HEK293 (cell line): Measurements from ENCODE around the gene GPR37L1.

DNA sequence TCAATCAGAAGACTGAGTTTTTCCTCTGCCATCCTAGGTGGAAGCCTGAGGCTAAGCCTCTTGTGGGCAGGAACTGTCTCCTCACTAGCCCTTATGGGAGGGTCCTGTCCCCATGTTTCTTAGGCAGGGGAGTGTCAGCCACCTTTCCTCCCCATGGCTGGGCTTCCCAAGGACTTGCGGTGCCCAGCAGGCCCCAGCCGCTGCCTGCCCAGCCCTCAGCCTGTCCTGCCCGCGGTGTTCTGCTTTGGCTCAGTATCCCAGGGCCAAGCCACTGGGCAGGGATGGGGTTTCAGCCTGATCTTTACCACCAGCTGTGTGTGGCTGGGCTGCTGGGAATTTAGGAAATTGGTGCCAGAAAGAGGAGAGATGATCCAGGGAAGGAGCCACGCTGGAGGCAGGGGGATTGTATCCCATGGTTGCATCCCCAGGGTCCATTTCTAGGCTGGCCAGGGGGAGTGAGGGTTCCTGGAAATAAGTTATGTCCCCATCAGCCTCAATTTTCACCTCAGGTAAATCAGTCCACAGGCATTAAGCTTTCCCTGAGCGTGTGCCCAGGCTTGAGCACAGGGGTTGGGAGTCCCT lies 6.9 kb upstream of the IGFN1 start:
- PRO-cap = no peak
- RRBS, 2 experiments = no CpG with 5 or more reads among the region's 6 CpGs

- PRO-cap = no peak
- RRBS, 2 experiments = no CpG with 5 or more reads among the region's 14 CpGs
Observed at GRCh38 chr1:201309277-201309969, 26.1 kb downstream of the PKP1 start.

DNA sequence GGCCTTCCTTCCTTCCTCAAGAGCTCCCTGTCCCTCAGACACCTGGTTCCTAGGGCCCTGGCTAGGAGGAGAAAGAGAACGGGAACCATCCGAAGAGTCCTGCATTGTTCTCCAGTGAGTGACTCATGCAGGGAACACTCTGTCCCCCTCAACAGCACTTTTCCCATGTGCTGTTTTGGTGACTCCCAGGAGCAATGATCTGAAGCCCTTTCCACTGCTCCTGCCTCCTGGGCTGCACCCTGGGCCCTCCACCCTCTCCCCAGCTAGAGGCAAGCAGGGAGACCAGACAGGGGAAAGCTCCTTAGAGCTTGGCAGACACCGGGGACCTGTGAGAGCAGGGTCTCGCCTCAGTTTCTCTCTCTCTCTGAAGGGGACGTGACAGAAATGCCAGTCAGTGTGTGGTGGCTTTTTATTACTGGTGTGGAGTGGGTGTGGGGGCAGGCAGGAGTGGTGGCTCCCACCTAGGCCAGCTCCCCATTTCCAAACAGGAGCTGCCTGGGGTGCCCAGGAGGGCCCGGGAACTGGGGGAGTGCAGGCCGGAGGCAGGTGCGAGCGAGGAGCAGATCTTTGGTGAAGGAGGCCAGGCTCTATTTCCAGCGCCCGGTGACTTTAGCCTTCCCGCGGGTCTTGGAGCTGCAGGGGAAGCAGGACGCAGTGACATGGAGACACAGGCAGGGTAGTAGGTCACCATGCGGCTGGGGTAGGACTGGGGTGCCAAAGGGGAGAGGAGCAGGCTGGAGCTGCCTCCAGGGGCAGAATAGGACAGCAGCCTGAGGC lies 18.7 kb downstream of the TNNT2 start:
- PRO-cap = no peak
- RRBS, 2 experiments = 88 to 93% methylated on average over 5 of the region's 15 CpGs

- PRO-cap = no peak
- RRBS, 2 experiments = no CpG with 5 or more reads among the region's 5 CpGs
Observed at GRCh38 chr1:201382430-201382846, 5.0 kb upstream of the TNNT2 start.

DNA sequence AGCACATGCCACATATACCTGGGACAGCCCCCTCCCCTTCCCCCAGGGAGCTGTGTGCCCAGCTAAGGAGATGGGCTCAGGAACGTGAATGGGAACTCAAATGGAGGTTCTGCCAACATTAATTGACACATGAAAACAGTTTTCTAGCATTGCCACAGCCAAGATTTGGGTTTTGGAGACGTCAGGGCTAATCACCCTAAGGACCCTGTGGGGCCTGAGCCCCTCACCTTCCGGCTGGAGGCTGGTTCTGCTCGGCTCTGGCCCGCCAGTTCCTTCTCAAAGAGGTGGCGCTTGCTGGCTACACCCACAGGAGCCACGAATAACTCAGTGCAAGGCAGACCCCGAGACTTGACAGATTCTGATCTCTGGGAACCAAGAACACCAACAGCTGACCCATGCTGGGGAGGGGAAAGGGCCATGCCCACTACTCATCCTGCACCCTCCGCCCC lies 5.4 kb upstream of the TNNT2 start:
- PRO-cap = no peak
- RRBS, 2 experiments = no CpG with 5 or more reads among the region's 9 CpGs

DNA sequence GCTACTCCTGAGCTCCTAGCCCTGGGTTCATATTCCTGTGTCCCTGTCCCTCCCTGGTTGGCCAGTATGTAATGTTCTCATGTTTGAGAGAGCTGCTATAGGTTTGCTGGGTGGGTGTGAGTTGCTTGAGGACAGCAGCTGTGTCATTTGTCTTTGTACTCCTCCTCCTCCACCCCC lies 6.4 kb upstream of the TNNT2 start:
- PRO-cap = no peak

DNA sequence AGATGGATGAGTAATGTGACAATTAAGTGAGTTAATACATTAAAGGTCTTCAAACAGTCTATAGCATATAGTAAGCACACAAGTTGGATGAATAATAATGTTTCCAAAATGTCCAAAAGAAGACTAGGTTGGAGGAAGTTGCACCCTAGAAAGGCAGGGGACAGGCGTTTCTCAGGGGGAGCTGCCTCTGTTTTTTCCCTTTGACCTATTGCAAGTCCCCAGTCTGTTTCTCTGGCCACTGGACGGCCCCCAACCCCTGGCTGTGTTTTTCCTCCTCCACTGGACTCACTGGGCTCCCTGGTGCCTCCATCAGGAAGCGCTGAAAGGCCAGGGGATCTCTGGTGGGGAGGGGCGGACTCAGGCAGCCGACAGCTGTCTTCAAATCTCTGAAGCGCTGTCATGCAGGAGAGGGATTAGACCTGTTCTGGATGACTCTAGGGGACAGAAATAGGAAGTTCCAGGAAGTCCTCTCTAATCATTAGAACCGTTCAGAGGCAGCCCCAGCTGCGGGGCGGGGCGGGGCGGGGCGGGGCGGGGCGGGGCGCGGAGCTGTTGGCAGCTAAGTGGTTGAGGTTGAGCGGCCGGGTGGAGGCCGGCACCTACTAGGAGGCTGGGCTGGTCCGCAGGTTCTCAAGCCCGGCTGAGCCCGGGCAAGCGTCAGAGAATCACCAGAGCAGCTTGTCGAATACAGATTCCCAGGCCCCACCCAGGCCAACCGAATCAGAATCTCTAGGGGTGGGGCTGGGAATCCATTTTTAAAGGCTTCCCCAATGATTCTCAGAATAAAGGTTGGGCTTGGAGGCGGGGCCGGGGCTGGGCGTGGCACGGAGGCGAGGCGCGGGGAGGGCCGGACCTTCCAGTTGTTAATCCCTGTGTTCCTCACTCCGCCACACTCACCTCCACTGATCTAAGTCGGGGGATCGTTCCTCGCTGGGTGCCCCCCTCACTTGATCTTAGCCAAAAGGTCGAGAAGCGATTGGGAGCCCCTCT lies 11.3 kb upstream of the PHLDA3 start:
- PRO-cap = bidirectional peak, plus-strand start at position 633 of the sequence, minus-strand start at position 448 of the sequence; unidirectional peak, plus-strand start at position 863 of the sequence
- RRBS, 2 experiments = 3 to 6% methylated on average over 10 of the region's 39 CpGs

DNA sequence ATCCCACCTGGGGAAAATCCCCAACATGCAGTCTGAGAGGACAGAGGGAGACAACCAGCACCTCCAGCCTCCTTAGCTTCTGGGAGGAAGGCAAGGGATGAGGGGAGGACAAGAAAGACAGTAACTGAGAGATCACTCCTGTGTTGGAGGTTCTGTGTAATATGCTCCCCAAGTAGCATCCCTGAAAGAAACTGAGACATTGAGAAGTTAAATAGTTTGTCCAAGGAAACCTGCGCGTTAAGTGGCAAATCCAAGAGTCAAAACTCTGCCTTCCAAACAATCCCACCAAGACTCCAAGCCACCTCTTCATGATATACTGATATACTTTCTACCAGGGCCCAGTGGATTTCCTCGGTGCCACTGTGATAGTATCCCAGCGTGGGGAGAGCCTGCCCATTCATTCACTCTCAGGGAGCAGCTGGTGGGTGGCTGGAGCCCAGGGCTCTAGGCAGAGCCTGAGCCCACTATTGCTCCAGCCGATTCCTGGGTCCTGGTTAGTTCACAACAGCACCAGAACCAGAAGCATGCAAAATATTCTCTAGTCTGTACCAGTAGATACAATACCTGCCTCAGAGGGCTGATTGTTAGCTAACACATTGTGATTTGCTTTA lies 972 bp downstream of the CSRP1 start:
- PRO-cap = no peak
- RRBS, 2 experiments = no CpG with 5 or more reads among the region's 5 CpGs

- PRO-cap = no peak
- RRBS, 2 experiments = no CpG with 5 or more reads among the region's 6 CpGs
Observed at GRCh38 chr1:201786655-201787242, 42.2 kb upstream of the IPO9 start.

- PRO-cap = no peak
- RRBS, 2 experiments = no CpG with 5 or more reads among the region's 5 CpGs
Observed at GRCh38 chr1:201878587-201879273, 10.0 kb upstream of the SHISA4 start.

GRCh38 chr1:201939589-201940141 lies 6.7 kb downstream of the LMOD1 start:
- PRO-cap = no peak
- RRBS, 2 experiments = no CpG with 5 or more reads among the region's 6 CpGs

GRCh38 chr1:201941250-201942450 lies 4.7 kb downstream of the LMOD1 start:
- PRO-cap = bidirectional peak, plus-strand start at chr1:201941675, minus-strand start at chr1:201941669; unidirectional peak, minus-strand start at chr1:201942038
- RRBS, 2 experiments = 19 to 44% methylated on average over 2 of the region's 21 CpGs

- PRO-cap = unidirectional peak, plus-strand start at chr1:201982358
- RRBS, 2 experiments = 2 to 3% methylated on average over 2 of the region's 11 CpGs
Observed at GRCh38 chr1:201982074-201982432, 395 bp upstream of the RNPEP start.

GRCh38 chr1:202013046-202013472 lies 2.7 kb downstream of the ELF3 start:
- PRO-cap = no peak
- RRBS, 2 experiments = 85 to 87% methylated on average over 5 of the region's 20 CpGs

DNA sequence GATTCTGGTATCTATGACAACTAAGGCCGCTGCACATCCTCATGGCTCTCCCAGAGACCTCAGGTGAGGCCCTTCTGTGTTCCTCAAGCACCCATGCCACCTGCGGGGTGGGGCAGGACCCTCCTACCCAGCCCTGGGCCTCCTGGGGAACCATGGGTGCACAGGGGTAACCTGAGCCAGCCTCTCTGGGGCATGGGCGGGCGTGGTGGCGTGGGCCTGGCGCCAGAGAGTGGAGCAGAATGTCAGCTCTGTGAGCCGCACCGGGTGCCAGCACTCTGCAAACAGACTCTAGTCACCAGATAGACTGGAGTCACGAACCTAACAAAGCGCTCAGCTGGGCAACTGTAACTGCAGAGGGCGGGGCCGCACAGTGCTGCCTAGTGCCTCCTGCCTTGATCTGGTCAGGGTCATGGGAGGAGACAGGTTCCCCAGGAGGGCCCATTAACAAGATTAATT lies 46.5 kb downstream of the ELF3 start:
- PRO-cap = no peak
- RRBS, 2 experiments = no CpG with 5 or more reads among the region's 12 CpGs

DNA sequence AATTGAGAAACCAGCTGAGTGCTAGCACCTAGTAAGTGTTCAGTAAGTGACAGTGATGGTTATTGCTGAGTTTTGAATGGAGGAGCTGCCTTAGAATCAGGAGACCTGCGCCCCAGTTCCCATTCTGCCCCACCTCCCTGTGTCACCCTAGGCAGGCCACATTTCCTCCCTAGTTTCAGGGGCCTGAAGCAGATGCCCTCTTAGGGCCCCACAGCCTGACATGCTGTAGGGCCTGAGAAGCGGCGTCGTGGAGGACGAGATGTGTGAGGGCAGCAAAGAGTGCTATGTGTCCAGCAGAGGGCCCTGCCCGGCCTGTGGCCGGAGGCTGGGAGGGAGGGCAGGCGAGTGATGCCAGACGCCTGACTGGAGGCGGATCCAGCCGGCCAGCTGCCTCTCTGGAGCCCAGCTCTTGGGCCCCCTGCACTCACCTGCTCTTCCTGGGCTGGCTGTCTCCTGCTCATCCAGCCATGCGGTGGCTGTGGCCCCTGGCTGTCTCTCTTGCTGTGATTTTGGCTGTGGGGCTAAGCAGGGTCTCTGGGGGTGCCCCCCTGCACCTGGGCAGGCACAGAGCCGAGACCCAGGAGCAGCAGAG lies at the start of gene GPR37L1:
GPR37L1 (plus strand) TSS at position 421 of the 592 bp plus-strand sequence.
- PRO-cap = no peak
- RRBS, 2 experiments = 52 to 56% methylated on average over 5 of the region's 13 CpGs

DNA sequence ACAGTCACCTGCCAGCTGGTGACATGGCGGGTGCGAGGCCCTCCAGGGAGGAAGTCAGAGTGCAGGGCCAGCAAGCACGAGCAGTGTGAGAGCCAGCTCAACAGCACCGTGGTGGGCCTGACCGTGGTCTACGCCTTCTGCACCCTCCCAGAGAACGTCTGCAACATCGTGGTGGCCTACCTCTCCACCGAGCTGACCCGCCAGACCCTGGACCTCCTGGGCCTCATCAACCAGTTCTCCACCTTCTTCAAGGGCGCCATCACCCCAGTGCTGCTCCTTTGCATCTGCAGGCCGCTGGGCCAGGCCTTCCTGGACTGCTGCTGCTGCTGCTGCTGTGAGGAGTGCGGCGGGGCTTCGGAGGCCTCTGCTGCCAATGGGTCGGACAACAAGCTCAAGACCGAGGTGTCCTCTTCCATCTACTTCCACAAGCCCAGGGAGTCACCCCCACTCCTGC lies 5.4 kb downstream of the GPR37L1 start:
- PRO-cap = no peak
- RRBS, 2 experiments = no CpG with 5 or more reads among the region's 17 CpGs

GRCh38 chr1:202147509-202148060 lies 3.0 kb upstream of the ARL8A start:
- PRO-cap = no peak
- RRBS, 2 experiments = no CpG with 5 or more reads among the region's 3 CpGs

DNA sequence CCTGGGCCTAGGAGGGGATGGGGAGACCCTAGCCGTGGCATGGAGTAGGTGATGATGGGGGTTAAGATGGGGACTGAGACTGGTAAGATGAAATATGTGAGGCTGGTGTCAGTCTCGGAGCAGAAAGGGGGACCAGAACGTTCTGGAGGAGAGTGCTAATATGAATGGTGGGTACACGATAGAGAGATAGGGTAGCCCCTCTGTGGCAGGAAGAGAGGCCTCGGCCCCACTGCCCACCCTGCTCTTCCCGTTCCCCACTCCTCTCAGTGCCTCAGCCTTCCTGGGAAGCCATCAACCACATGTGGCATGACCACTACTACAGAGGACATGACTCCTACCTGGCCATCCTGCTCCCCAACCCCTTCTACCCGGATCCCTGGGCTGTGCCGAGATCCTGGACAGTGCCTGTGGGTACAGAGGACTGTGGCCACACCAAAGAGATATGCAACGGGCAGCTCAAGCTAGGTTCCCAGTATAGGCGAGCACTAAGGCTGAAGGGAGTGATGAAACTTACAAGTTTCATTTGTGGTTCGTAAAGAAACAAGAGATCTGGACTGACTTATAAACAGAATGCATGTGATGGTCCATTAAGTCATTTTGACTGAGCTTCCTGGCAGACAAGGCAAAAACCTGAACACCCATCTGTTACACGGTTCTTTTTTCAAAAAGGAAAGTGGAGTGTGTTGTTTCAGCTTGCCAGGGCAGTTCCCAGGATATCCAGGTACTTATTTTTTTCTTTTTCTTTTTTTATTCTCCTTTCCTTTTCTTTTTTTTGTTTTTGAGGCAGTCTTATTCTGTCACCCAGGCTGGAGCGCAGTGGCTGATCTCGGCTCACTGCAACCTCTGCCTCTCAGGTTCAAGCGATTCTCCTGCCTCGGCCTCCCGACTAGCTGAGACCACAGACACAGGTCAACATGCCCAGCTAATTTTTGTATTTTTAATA lies 14.4 kb upstream of the LGR6 start:
- PRO-cap = no peak
- RRBS, 2 experiments = no CpG with 5 or more reads among the region's 17 CpGs

DNA sequence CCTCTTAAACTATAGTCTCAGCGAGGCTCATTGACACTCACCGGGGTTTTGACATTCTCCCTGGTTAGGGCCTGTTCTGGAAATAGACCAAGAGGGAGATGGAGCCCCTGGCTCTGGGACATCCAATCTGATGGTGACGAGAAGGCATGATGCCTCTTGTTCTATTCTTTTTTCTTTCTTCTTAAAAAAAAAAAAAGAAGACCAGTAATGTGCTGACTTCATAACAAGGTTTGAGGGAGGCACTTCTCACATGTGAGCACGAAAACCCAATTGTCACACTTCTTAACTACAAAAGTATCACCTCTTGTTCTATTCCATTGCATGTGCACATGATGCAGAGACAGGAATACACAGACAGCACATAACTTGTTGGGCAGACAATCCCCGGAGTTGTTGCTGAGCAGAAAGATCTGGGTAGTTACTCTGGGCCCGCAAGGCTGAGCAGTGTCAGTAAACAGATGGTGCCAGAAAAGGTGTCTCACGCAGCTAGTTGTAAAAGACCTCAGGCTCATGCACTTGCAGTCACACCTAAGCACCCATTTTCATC lies 3.9 kb downstream of the LGR6 start:
- PRO-cap = no peak
- RRBS, 2 experiments = no CpG with 5 or more reads among the region's 7 CpGs